ENCODE measurements around a stretch of chr21.

GRCh38 chr21:5243522-5244426 lies 5277.6 kb upstream of the TPTE start:
- PRO-cap: no peak

DNA sequence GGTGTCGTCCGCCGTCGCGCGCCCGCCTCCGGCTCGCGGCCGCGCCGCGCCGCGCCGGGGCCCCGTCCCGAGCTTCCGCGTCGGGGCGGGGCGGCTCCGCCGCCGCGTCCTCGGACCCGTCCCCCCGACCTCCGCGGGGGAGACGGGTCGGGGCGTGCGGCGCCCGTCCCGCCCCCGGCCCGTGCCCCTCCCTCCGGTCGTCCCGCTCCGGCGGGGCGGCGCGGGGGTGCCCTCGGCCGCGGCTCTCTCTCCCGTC lies 2124.9 kb upstream of the TPTE start:
- PRO-cap: no peak

GRCh38 chr21:9002037-9002880 lies 1519.1 kb upstream of the TPTE start:
- PRO-cap: no peak

GRCh38 chr21:9042836-9043559 lies 1478.4 kb upstream of the TPTE start:
- PRO-cap: no peak

DNA sequence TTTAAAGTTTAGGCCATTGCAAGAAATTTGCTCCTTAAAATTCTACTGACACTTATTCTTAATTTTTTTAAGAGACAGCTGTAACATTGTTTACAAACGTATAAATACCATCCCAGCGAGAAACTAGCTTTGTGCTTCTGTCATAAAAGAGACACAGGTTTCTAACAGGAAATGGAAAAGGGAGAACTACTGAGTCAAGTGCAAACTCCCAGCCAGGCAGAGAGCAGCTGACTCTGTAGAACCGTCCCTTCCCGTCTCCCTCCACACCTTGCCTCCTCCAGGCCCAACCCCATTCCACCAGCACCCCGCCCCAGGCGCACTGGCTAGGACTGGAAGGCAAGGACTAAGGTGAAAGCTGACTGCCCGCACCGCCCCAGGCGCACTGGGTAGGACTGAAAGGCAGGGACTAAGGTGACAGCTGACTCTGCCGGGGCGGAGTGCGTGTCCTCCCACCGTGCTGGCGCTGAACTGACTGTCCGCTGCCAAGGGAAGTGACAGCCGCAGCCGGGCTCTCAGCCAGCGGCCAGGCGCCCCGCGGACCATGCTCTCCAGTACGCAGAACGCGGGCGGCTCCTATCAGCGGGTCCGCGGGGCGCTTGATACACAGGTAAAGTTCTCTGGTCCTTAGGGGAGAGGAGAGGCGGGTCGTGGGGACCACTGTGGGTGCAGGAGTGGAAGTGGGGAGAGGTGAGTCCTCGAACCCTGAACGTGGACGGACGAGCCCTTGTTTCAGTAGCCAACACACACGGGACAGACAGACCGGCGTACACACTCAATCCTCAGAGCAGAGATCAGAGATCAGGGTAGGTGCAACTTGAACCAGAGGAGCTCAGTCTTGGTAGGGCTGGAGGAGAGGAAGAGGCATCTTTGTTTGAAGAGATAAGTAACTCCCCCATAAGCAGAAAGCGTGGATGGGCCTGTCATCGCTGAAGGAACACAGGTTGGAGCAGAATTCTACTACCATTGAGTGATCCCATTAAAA lies 57.9 kb downstream of the RBM11 start:
- PRO-cap: no peak

- PRO-cap: no peak
Measured at GRCh38 chr21:14454196-14454889, 71.4 kb upstream of the HSPA13 start.

DNA sequence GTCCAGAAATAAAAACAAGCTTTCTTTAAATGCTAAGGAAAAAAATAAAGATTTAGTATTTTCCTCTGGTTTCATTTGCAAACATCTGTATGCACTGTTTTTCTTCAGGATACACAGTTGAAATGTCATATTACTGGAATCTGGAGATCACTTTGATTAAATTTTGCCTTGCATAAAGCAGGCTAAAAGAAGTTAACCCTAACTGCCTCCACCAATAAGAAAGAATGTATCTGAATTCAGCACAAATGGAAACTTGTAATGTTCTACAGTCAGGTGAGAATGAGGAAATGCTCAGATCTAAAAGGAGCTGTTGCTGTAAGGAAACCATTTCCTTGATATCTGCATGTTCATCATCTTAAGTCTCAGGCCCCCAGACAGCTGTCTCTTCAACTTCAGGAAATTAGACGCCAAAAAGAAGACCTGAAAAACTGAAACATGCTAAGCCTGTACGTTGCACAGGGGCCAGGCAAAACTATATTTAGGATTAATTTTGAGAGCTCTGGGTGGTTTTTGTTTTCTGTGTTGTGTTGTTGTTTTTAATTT lies 130.0 kb upstream of the SAMSN1 start:
- PRO-cap: no peak

- PRO-cap: no peak
Measured at GRCh38 chr21:14977470-14978245, 87.1 kb downstream of the NRIP1 start.

DNA sequence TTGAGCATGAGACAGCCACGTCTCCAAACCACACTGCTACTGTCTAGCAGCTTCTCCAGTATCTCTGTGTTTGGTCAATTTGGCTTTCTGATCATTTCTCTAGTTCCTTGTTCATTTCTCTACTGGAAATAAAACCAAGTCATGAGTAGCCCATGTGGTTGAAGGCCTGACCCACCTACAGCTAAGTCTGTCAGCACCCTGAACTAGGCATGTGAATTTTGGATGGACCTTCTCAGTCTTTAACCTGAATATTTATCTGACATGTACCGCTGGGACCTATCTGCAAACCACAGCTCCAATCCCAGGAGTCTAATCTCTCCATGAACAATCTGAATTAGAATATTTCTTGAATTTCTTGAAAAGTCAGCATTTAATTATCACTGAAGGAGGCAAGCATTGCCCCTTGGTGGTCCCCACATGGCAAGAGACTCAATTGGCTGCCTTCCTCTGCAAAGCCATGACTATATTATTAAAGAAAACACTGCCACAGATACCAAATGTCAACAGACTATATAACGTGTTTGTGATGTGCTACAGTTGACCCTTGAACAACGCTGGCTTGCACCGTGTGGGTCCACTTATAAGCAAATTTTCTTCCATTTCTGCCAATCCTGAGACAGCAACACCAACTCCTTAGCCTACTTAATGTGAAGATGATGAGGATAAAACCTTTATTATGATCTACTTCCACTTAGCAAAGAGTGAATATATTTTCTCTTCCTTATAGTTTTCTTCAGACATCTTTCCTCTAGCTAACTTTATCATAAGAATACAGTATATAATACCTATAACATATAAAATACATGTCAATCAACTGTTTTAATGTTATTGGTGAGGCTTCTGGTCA lies 66.6 kb downstream of the NRIP1 start:
- PRO-cap: no peak

DNA sequence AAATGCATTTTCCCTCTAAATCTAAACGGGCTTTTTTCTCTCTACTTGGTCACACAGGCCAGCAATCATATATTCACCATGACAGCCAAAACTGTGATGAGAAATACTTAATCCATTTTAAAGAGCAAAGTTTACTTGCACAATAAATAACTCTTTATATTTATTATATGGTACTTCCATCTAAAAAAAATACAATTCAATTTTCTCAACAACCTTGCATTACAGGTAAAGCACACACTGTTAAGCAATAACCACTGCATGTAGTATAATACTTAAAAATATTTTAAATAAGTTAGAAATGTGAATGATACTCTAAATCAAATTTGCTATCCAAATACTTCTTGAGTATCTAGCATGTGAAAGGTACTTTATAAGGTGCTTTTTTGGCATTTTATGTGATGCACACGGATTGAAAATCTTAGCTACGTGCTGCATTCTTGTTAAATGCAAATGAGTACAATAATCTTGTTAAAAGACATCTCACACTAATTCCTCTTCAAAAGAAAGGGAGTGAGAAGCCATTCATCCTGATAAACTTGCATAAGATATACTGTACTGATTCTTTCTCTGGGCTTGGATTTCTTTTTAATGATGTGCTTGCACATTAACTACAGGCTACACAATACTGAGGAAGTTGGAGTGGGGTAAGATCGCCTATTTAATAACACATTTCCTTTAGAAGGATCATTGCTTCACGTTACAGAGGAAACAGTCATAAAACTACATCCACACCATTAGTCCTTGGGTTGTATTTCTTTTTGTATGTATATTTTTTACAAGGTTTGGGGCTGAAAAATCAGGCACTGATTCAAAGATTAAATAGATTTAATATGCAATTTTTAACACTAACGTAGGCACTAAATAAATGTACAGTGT lies 36.8 kb downstream of the NRIP1 start:
- PRO-cap: no peak

GRCh38 chr21:15028891-15029658 lies 35.7 kb downstream of the NRIP1 start:
- PRO-cap: no peak

DNA sequence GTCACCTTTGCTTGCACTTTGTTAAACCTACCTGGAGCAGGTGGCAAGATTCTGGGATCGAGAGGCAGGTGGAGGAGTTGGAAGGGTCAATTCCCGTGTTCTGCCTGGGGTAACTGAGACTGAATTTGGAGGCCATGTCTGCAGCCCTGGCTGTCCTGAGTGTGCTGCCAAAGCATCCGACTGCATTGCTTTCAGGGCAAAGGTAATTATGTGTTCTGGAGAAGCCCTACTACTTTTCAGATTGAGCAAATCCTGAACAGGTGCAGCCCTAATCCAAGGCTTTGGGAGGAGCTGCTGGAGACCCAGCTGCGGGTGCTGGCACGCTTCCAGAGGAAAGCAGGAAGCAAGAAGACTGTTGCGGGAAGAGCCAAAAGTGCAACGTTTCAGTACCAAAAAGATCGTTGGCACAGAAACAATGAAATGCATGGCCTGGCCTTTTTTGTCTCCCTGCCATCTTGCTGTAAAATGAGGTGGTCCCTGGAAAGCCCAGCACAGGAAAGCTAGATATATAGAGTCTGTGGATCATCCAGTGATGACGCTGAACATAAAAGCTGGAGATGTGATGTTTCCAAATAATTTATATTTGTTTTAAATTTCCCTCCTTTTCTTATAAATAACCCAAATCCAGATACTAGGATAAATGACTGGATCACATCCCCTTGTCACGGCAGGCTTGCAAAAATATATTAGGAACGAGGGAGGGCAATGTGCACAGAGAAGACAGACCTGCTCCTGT lies 73.8 kb upstream of the NRIP1 start:
- PRO-cap: no peak

GRCh38 chr21:15195215-15195555 lies 130.4 kb upstream of the NRIP1 start:
- PRO-cap: no peak

DNA sequence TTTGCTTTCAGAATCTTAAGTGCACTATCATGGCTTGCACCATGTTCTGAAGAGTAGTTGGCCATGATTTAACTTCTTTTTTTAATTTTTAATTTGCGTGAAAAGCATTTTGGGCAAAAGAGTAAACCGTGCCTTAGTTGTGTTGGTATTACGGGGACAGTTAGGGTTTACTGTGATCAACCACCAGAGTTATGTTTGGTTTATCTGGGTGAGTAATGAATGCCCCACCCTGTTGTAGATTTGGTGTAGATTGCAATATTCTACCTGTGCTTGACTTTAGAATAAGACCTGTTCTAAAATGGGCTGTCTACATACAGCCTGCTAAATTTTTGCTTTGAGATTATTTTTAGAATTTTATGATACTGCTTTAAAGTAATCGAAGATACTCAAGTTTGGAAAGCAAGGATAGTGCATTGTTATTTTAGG lies 1.4 kb downstream of the USP25 start:
- PRO-cap: no peak

- PRO-cap: no peak
Measured at GRCh38 chr21:16183661-16184074, 453.9 kb downstream of the USP25 start.

DNA sequence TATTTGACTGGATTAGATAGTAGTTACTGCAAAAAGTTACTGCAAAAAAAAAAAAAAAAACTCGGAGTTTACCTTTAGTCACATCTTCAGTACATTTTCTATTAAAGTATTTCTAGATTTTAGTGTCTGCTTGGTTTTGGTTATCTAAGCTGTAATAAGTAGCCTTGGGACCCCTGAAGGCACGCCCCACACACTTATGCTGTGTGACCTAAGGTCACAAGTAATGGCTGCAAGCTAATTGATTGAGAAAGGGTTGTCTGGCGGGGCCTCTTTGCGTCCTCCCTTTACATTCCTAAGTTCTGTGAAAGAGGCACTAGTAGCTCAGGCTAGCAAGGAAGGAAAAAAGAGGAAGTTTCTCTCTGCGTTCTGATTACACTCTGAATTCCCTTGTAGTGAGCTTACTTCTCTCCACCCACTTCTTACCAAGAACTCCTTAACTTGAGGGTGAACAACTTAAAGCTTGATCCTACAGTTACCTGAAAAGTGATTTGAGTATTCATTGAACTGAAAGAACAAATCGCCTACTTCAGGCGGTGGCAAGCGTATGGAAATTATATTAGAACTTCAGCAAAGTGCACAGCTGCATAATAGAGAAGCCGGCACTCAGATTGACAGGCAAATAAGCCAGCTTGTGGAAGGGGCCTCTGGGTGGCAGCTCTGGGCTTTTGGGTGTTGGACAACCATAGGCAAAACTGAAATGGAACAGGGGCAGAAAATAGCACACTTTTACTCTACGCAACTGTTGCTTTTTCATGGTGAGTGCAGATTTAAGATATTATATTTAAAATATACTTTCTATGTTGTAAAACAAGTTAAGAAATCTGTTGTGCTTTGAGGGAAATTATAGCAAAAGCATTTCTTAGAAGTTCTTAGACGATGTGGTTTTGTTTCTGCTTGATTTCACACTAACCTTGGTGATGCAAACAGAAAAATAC lies 464.4 kb downstream of the USP25 start:
- PRO-cap: bidirectional peak, plus-strand start at position 689 of the sequence, minus-strand start at position 389 of the sequence

DNA sequence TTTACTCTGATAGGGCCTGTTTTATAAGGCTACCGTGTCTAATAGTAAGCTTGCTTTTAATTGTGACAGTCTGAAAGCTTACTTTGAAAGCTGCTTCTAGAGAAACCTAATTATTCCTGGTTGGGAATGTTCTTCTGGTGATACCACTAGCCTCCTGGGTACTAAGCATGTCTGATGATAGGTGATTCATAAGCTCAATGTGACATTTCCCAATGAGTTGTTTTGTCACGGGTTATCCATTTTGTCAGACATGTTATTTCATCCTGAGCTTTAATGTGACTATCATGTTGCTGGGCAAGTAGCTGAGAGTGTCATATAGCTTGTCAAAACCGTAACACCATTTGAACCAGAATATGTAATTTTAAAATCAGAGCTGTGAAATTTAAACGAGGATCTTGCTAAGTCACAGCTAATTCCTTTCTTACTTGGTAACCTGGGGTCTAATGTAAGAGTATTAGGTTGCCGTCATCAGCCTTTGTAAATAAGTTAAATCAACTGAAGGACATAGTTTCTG lies 529.1 kb downstream of the USP25 start:
- PRO-cap: no peak

DNA sequence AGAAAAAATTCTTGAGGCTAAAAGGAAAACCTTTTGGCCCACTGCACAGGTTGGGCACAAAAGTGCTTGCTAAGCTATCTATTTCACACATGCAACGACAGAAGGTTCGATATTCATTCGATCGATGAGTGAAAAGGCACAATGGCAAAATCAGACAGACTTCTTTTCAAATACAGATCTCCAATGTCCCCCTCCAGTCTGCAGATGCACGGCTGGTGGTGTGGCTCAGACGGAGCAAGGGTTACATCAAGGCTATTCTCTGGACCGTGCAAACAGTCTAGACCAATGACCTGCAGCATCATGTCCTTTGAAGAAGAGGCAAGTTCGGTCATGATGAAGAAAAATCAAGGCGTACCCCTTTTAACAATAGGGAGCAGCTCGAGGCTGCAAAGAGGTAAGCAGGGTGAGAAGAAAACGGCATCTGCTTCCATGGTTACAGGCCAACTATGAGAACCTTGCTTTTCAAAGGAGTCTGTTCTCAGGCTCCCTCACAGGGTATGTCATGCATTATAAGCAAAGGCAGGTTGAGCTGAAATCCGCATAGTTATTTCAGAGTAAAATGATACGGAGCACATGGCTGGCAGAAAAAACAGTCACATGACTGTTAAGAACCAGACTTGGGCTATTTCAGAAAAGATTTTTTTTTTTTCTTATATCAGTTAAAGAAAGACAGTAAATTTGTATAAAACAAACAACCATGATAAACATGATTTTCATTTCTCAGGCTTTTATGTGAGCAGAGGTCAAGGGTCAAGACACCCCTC lies 579.8 kb downstream of the USP25 start:
- PRO-cap: no peak

DNA sequence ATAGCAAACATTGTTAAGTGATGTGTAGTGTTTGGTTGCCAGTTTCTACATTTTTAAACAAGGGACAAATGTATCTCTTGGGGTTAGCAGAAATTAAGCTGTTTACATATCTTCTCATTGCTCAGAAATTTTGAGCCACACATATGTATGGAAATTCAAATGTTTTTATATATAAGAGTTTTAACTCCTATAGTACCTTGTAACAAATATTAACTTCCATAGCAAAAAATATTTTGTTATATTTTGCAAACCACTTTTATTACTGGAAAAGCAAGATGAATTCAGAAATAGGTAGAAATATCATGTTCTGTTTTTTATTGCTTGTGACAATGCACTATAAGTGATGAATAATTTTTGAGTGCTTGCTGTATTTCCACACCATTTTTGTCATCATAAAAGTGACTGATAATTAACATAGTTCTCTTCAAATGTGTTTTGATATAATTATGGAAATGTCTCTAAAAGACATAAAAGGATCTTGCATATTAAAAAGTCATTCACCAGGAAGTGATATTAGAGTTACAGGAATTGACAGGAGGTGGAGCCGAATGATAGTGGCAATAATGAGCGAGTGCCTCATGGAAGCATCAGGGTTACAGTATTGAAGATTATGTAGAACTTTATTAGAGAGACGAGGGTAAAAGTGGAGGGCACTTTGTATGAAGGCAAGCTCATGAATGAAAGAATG lies 775.3 kb downstream of the USP25 start:
- PRO-cap: no peak

DNA sequence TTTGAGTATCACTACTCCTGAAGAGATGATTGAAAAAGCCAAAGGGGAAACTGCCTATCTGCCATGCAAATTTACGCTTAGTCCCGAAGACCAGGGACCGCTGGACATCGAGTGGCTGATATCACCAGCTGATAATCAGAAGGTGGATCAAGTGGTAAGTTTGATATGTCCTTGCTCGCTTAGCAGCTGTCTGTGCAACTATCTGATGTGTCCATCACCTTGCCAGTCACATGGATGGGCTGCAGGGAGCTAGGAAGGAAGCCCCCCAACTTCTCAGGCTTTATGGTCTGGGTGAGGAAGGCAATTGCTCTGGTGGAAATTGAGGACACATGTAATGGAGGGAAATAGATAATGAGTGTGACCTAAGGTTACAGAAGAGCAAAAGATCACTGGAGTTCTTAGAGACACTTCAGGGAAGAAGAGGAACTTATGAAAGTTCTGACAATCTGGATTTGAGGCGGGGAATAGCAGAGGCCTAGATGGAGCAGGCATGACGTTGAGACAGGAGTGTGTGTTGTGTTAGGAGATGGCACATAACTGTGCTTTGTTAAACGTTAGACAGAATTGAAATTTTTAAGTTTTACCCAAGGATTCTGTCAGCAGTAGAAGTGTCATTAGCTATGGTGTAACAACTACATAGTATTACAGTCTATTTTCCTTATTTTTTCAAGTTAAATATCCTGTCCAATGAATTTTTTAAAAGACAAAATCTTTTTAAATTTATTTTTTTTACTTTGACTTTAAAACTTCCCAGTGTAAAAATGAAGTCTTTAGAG lies 34.4 kb downstream of the CXADR start:
- PRO-cap: no peak